ENCODE data around the gene ANKRD37.

DNA sequence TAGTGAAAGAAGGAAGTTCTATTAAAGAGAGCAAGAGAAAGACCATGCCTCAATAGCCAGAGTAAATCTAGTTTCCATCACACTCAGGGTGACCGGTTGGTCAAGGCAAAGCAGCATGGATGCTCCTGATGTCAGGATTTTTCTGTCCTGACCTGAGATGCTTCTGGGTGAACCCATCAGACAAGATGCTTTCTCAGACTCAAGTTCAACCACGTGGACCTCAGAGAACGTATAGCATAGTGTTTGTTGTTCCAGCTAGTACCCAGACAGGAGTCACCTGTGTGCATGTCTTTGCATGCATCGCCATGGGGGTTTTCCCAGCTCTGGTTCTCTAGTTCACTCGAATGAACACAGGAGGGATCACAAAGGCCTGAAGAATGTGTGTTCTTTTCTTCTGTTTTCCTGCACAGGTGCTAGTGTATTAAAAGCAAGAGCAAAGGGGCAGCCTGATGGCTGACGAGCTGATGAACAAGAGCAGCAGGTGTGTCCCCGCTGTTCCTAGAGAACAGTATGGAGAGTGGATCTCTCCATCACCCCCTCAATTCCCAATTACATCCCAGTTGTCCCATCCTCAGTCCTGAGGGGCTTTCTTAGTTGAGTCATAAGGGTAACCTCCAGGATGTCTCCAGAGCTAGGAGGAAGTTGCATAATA lies 110.5 kb upstream of the ENPP6 start:
- PRO-cap, result no peak

DNA sequence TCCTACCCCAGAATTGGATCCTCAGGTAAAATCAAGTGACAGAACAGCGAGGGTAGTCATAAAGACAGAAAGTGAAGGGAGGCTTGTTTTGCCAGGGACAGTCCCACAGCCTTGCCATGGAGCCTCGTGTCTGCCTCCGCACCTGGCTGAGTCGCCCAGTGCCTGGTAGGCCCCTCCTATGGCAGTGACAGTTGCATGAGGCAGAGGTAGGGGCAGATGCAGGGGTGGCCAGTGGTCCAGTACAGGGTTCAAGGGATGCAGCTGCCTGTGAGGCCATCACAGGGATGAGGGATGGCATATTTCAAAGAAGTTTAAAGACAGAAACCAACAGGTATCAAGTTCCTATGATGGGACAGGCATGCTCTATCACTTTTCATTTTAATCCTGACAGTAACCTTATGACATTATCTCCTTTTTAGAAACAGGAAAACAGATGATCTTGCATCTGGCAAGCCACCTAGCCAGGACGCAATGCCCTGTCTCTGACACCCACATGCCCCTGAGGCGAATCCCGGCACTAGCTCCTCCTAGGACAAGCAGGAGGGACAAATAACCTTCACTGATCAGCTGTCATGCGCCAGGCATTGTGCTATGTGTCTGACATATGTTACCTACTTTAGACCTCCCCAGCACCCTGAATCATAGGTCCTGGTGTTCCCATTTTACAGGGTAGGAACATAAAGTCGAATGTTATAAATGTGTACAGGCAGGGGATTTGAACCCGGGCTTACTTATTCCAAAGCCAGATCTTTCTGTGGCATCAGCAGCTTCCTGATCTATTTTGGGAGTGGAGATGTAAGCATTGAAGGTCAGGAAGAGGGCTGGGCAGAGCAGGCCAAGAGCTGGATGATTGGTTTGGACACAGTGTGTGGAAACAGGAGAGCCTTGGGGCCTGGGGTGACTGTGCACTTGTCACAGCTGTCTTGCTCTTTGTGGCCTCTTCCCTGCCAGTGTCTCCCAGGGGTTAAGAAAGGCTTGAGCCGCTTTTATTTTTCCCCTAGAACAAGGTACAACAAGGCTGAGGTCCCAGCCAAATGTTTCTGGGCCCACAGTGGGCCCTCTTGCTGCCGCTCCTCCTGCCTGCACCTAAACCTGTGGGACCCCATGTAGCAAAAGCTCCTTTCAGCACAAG lies 127.6 kb upstream of the ENPP6 start:
- PRO-cap, result unidirectional peak, plus-strand start at position 877 of the sequence

GRCh38 chr4:184347210-184348319 lies 126.8 kb downstream of the IRF2 start:
- PRO-cap, result unidirectional peak, plus-strand start at chr4:184347627

- PRO-cap, result no peak
Observed at GRCh38 chr4:184348320-184349200, 125.8 kb downstream of the IRF2 start.

DNA sequence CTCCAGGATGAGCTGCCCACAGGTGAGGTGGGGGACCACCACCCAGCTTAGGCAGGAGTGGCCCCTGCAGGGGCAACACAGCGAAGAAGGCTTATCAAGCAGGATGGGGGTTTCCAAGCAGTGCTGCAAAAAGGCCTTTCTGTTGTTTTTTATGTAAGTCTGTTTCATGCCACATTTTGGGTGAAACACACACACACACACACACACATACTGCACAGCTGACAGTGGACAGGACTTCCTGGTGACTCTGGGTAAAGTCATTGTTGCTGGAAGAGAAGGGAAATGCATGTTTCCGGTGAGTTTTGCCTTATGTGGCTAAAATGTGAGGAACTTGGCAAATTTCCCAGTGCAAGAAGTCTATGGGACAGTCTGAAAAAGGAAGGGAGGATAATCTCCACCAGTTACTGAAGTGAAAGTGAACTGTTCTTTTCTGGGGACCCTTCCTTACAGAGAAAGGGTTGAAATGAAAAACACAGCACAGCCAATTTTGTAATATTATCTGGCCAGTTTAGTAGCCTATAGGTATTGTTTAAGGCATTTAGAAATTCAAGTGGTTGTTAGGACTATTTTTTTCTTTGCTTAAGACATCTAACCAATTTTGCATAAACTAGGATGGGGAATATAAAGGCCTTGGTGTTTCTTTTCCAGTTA lies 119.1 kb downstream of the IRF2 start:
- PRO-cap, result no peak

GRCh38 chr4:184380596-184381121 lies 93.7 kb downstream of the IRF2 start:
- PRO-cap, result no peak

- PRO-cap, result no peak
Observed at GRCh38 chr4:184381950-184382826, 92.2 kb downstream of the IRF2 start.

- PRO-cap, result no peak
Observed at GRCh38 chr4:184385582-184386453, 88.5 kb downstream of the IRF2 start.

- PRO-cap, result no peak
Observed at GRCh38 chr4:184431692-184431936, 42.7 kb downstream of the IRF2 start.

DNA sequence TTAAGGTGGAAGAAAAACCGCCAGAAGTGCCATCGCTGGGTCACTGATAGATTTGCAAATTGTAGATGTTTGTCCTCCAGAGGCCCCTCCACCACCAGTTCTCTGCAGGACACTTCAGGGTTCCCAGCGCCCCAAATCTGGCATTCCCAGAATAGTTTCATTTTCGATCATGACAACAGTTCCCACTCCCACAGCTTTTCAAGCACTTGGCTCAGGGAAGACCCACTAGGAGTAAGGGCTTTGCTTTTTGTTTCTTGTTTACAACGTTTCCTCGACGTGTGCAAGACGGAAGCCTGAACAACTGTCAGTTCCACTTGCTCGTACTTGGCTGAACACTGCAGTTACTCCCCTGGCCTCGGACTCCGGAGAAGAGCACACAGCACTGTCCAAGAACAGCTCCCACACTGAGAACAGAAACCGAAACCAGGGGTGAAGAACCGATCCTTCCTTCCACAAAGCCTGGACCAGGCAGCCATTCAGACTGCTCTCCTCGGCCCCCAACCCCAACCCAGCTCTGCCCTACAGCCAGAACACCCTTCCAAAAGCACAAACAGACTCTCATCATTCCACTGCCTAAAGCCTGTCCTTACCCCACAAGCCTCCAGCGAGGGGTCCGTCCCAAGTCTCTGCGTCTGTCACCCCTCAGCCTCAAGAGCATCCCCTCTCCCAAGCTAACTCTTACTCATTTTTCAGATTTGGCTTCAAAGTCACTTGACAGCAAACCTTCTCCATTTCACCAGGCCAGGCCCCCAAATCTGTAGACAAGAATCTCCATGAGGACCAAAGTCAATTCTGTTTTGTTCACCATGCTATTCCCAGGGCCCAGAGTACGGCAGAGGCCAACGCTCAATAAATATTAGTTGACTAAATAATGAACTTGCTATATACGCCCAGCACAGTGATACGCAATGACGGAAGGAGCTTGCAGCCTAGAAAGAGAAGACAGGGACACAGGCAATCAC lies 25.4 kb downstream of the IRF2 start:
- PRO-cap, result no peak

GRCh38 chr4:184475444-184475785 lies 1.1 kb upstream of the IRF2 start:
- PRO-cap, result no peak

DNA sequence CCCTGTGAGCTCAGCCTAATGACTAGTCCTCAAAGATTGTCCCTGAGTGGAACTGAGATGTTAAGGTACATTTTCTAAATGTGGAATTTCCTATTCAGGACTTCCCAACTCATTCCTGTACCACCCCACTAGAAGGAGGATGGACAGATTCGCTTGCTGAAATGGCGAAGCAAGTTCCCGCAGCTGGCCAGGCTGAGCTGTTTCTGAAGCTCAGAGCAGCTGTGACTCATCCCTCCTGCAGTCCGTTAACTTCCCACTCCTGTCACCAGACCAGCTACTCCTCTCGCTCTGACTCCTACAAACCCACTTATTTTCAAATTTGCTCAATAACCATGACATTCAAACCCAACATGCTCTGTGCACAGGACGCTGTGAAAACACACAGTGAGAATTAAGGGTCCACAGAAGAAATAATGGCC lies 39.9 kb upstream of the IRF2 start:
- PRO-cap, result no peak

- PRO-cap, result no peak
Observed at GRCh38 chr4:184666607-184666935, 17.0 kb downstream of the PRIMPOL start.

GRCh38 chr4:184762755-184763332 lies 28.9 kb upstream of the CENPU start:
- PRO-cap, result no peak

DNA sequence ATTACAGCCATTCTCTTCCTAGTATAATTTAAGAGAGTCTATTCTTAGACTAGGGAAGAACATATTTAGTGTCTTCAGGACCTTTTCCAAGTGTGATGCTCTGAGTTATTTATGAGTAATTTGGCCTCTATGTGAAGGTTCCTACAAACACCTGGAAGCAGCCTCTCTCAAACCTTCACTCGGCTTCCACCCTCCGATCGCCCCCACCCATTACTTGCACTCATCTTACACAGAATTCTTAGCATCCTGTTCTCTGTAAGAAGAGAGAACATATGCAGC lies 29.4 kb upstream of the CENPU start:
- PRO-cap, result no peak

DNA sequence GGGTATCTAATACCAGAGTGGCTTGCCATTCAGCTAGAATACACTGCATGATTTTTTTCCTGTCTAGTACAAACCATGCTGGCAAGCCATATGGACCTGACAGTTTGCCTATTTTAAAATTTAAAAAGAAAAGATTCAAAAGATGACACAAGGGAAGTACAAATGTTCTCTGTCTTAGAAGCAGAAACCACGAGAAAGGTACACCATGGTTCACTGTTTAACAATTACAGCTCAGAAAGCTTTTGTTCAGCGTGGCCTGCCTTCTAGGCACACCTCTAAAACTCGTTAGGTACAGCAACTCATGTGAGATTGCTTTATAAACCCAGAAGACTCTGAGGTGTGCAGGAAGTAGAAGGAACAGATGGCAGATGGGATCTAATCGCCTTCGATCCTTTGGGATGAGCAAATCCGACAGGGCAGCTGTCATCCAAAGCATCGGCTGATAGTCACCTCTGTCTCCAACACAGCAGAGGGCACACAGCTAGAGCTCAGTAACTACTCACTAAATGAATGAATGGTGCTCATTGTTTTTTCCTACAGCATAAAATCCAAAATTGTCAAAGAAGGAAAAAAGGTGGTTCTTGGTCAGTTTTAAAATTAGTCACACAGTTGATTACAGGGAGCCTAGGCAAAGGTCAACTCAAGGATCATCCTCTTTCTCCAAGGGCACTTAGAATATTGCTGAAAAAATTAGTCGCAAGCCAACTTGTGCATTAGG lies 35.5 kb upstream of the CENPU start:
- PRO-cap, result no peak

GRCh38 chr4:184983800-184984365 lies 34.4 kb upstream of the HELT start:
- PRO-cap, result no peak

- PRO-cap, result bidirectional peak, plus-strand start at chr4:185128621, minus-strand start at chr4:185128390; unidirectional peak, minus-strand start at chr4:185128995
Observed at GRCh38 chr4:185128260-185129336, 14.5 kb upstream of the SLC25A4 start.

GRCh38 chr4:185396144-185396949 lies at the start of gene ANKRD37:
ANKRD37 (plus strand) TSS chr4:185396841.
- PRO-cap, result bidirectional peak, plus-strand start at chr4:185396723, minus-strand start at chr4:185396532

GRCh38 chr4:185534466-185535316 lies 616 bp downstream of the PDLIM3 start:
- PRO-cap, result unidirectional peak, plus-strand start at chr4:185534871; unidirectional peak, minus-strand start at chr4:185535076; unidirectional peak, minus-strand start at chr4:185535250

All from trachea (tissue), 1 donor.